ENCODE data around the genes ZAR1, DCUN1D4 and SPATA18.

DNA sequence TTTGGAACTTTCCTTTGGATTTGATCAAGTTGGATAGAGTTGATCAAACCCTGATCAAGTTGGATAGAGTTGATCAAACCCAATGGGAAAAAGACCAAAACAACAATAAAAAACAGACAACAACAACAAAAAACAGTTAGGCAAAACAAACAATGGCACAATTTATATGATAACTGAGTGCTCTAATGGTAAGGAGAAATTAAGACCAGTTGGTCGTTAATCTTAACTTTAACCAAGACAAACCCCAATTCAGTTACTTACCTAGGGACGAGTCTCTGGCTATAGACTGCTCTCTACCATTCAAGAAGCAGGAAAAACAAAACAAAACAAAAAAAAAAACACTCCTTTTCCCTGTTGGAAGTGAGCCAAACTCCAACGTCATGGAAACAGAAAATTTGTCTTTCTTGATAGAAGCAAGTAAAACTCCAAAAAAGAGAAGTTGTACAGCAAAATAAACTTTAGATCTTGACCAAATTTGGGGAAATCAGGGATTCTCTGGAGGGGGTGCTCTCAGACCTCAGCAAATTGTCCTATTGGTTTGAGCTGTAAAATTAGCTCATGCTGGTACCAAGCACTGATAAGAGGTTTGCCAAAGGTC lies 3.8 kb downstream of the CNGA1 start:
- RRBS, result no CpG with 5 or more reads among the region's 3 CpGs

DNA sequence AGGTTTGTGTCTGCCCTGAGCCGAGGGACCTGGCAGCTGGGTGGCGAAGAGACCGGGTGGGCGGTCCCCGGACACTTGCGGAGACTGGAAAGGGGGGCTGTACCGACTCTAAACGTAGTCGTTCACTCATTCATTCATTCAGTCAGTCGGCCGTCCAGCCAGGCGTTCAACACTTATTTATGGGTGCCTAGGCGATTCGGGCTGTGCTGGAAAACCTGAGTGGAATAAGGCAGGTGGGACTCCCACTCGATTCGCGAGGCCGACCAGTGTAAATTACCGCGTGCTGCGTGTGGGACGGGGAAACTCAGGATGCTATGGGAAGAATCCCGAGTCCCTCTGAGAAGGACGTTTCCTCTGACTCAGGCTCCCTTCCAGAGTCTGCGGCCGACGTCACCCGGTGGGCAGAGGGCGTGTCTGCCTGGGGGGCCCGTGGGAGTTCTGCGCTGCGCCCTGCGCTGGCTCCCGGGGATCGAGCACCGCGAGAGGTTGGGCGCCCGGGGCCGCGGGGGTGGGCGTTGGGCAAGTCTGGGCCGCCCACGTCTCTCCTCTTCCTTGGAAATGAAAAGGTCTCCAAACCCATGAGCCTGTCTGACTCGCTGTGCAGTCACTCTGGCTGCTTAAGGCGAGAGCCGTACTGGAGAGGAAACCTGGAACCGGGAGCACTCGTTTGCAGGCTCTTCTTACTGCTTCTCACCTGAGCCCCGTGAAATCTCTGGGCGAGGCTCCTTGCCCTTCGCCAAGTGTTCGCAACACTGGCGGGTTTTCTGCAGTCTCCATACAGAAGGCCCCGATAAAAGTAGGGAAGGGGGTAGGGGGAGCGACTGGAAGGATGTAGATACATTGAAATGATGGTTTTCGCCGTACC lies 544 bp downstream of the NIPAL1 start:
- RRBS, result 7% methylated on average over 10 of the region's 58 CpGs

DNA sequence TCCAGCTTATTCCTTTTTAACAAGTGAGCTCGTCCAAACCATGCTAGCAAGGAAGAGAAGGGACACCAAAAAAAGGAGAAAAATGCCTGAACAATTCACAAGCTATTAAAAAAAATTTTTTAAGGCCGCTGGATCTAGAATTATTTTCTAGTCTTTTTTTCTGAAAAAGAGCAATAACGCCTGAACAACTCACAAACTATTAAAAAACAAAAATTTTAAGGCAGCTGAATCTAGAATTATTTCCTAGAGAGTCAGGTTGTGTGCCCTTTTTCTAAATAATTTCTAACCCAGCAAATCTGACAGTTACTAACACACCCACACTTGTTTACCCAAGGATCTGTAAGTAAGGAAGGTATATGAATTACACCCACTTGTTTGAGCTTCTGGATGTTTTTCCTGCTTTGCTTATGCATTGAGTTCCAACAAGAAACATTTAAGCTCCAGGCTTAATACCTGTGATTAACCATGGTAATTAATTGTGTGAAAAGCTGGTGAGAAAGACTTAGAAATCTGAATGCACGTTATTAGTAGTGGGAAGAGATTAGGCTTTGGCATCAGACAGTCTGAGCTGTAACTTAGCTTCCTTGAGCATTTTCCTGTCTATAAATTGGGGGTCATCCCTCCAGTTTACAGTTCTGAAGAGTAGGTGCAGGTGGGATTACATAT lies 1.5 kb downstream of the NIPAL1 start:
- RRBS, result no CpG with 5 or more reads among the region's 4 CpGs

DNA sequence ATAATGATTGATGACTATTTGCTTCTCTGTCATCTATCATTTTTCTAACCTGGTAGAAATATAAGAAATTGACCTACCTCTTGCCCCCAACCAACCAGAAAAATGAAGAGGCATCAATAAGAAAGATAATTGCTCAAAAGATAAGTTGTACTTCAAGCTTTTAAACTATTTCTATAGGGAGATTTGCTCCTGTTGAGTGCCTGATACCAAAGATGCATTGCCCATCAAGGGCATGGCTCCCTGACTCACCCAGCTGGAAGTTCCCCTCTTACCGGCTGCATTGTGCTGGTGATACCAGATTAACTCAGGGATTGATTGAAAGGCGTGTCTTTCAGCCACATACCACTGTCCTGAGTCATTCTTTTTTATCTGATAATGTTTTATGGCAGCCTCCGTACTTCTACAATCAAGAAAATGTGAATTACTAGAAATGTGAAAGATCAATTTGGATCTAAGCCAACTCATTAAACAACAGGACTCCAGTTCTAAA lies 40.2 kb downstream of the TXK start:
- RRBS, result no CpG with 5 or more reads among the region's 3 CpGs

GRCh38 chr4:48108540-48109142 lies 25.4 kb downstream of the TXK start:
- RRBS, result no CpG with 5 or more reads among the region's 2 CpGs

GRCh38 chr4:48331555-48332039 lies 9.7 kb upstream of the SLAIN2 start:
- RRBS, result no CpG with 5 or more reads among the region's 3 CpGs

DNA sequence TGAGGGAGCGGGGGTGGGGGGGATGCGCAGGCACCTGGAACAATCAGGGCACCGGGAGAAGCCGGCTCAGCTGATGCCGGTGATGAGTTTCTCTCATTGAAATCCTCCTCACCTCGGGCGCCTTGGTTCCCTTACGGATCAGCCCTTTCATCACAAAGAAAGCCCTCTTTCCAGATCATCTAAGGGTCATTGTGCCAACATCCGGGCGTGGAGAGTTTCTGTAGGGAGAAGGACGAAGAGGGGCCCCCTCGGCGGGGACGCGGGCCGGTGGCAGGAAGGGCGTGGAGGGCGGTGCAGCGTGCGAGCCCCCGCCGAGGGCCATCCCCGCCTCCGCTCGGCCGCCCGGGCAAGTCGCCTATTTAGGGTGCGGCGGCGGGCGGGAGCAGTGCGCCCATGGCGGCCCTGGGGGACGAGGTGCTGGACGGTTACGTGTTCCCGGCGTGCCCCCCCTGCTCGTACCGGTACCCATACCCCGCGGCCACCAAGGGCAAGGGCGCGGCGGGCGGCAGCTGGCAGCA lies at the start of gene ZAR1:
ZAR1 (plus strand) TSS at position 354 of the 518 bp plus-strand sequence.
- RRBS, result 40% methylated on average over 30 of the region's 47 CpGs

DNA sequence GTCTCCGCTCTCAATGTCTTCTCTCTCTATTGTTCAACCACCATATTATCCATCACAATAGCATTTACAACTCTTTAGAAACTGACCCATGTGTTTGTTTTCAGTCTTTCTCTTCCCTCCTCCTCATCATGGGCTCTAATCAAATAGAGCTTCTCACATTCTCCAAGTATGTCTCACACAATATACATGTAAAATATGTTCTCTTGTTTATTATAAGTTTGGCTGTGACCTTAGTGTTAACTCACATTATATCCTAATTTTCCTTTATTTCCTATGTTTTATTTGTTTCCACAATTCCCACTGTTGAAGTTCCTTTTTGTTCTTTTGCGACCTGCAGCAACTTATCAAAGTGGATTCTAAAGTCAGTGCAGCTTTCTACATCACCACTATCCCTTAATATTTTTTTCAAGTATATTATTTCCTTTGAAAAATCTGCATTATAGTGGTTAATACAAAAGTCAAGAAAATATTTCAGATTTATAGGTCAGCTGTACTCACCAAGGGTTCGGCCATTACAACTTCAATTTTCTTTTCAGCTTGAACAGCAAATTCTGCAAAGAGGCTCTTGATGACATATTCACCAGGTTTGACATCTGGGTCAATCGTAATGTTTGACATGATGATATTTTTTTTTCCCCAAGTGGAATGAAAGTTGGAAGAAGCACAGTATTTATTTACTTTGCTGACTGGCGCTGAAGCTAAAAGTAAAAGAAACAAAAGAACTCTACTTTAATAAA lies 143.9 kb downstream of the ZAR1 start:
- RRBS, result no CpG with 5 or more reads among the region's 5 CpGs

DNA sequence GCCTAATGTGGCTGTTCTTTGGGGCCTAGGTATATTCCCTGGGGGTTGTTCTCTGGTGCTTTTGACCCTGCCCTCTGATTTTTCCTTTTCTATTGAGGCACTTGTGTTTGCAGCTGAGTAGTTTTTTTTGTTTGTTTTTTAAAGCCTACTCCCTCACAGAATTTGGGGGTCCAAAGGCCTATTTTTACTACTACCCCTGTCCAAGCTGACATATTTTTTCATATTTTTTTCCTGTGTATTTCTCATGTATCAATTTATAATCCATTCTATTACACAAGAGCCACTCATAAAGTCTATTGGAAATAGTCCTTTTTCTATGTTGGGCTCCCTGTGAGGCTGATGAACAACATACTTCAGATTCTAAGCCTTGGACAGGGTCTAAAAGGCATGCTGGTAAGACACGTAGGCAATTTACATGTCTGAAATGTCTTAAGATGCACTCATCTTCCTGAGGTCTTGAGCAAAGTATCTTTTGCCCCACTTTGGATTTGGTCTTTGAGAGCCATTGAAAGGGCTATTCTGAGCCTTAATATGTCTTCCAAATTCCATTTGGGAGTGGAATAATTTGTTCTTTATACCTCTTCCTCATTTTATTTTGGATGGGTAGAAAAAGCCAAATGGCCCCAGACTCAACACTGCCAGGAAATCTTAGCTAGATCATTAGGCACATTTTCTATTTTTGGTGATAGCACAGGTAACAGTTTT lies 31.7 kb downstream of the OCIAD1 start:
- RRBS, result no CpG with 5 or more reads among the region's 1 CpG

- RRBS, result 2% methylated on average over 58 of the region's 95 CpGs
These were observed at the start of gene DCUN1D4 for GRCh38 chr4:51842959-51844022. DCUN1D4 (plus strand) TSS chr4:51843153.

DNA sequence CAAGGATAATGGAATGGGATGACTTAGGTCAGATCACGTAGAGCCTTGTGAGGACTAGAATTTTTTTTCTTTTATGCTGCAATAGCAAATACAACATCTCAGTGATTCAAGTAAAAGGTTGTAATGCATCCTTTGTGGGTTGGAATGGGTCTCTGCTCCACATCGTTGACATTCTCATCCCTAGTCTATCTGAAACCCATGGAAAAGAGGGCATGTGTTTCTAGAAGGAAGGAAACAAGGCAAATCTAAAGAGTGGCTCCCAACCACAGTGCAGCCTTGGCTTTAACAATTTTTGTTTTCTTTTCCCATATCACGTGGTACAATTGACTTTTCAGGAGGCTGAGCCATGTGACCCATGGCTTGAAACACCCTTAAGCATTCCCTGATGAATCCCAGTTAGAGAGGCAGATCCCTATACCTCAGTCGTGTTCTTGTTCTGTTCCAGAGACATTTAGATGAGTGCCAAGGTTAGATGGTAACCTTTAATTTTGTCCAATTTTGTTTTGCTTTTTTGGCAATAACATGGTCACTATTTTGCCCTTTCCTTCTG lies 12.8 kb downstream of the DCUN1D4 start:
- RRBS, result no CpG with 5 or more reads among the region's 4 CpGs

- RRBS, result no CpG with 5 or more reads among the region's 7 CpGs
These were observed 66.3 kb downstream of the DCUN1D4 start for GRCh38 chr4:51909203-51909705.

- RRBS, result 7% methylated on average over 8 of the region's 87 CpGs
These were observed at the start of gene SPATA18 for GRCh38 chr4:52050996-52052301. SPATA18 (plus strand) TSS chr4:52051304.

GRCh38 chr4:52546986-52547288 lies 112.2 kb downstream of the USP46 start:
- RRBS, result no CpG with 5 or more reads among the region's 8 CpGs

DNA sequence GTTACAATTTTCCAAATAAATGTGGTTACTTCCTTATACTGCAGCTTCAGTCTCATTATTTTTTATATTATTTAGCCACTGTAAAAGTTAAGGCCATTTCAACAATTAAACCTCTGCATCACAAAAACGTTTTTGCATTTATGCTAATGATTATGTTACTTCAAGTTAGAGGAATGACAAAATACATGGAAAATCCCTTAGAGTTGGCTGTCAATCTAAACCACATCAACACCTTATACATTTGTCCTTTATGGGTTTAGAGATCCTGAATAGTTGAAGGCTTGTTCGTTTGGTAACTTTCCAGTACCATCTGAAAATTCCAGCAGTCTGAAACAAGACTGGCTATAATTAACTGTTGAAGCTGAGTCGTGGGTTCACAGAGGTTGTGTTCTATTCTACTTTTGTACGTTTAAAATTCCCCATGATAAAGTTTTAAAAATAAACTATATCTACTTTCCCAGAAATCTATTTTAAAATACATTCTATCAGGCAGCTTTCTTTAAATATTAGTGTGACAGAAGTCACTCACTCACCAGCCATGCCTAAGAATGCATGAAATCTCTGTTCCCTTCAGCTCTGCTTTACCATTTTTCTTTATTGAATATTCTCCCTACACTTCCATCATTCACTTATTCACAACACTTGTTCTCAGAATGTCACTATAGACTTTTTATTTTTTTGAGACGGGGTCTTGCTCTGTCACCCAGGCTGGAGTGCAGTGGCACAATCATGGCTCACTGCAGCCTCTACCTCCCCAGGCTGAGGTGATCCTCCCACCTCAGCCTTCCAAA lies 73.0 kb downstream of the USP46 start:
- RRBS, result no CpG with 5 or more reads among the region's 5 CpGs

DNA sequence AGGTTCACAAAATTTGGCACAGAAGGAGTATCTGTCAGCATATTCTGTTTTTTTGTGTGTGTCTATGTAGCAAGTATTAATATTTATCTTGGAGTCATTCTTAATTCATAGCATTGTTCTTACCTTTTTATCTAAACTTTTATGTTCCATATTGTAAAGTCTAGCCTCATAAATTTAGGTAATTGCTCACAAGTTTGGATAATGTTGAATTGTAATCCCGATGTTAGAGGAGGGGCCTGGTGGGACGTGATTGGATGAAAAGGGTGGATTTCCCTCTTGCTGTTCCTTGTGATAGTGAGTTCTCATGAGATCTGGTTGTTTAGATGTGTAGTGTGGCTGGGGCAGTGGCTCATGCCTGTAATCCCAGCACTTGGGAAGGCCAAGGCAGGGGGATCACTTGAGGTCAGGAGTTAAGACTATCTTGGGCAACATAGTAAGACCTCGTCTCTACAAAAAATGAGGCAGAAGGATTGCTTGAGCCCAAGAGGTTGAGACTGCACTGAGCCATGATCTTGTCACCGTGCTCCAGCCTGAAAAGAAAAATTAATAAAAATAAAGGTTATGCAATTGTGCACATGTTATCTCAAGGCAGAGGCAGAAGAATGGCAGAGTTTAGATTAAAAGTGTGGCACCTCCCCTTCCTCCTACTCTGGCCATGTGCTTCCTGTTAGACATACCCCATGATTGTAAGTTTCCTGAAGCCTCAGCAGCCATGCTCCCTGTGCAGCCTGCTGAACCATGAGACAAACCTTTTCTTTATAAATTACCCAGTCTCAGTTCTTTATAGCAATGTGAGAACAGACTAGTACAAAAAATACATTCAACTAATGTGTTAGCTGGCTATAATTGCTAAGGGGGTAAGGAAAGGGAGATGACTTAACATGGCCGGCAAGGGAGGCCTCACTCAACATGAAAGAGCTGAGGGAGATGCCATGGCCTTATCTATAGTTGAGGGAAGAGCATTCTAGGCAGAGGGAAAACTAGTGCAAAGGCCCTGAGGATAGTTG lies 36.5 kb downstream of the ERVMER34-1 start:
- RRBS, result no CpG with 5 or more reads among the region's 5 CpGs

GRCh38 chr4:52837687-52838226 lies 24.4 kb upstream of the RASL11B start:
- RRBS, result no CpG with 5 or more reads among the region's 4 CpGs

GRCh38 chr4:52863054-52863573 lies 997 bp downstream of the RASL11B start:
- RRBS, result no CpG with 5 or more reads among the region's 11 CpGs

- RRBS, result no CpG with 5 or more reads among the region's 2 CpGs
These were observed 83.3 kb downstream of the RASL11B start for GRCh38 chr4:52945514-52945801.

DNA sequence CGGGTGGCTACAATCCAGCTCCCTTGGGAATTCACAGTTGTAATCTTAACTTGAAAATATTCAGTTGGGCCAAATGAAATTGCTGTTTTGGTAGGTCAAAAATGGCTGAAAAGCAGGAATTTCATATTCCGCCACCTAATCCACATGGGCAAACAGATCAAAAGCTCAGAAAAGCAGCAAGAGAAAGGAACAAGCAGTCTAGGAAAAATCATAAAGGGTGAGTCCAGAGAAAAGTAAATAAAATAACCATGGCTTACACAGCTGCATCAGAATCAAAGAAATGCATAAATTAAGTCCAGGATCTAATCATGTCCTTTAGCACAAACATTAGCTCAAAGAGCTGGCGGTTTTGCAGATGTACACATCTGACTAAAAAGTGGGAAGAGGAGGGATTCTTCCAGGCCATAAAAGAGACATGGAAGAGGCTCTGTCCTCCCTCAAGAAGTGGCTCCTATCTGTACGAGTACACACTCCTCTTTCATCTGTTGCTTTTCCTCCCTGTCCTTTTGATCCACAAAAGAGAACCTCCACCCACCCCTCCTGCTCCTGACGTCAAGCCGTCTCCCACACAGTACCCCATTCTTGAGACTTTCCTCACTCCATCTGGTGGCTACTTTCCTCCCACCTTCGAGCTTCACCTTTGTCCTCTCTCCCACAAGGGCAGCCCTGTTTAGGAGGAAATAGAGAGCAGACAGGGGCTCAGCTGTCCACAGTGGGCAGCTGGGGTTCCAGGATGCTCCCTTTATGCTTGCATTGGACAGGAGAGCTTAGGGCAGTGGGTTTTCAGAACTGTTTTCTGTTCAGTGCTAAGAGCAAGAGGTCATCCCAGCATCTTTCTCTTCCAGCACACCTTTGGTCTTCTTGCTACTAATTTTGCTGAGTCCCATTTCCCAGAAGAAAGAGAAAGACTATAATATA lies 92.6 kb downstream of the RASL11B start:
- RRBS, result no CpG with 5 or more reads among the region's 7 CpGs

Measured in HL-60 (cell line).